ENCODE measurements around the genes ABLIM2 and USP17L11.

- PRO-cap: no peak
These were observed 84.2 kb downstream of the SORCS2 start for GRCh38 chr4:7276547-7276896.

- PRO-cap: no peak
These were observed 102.9 kb downstream of the SORCS2 start for GRCh38 chr4:7295110-7295678.

DNA sequence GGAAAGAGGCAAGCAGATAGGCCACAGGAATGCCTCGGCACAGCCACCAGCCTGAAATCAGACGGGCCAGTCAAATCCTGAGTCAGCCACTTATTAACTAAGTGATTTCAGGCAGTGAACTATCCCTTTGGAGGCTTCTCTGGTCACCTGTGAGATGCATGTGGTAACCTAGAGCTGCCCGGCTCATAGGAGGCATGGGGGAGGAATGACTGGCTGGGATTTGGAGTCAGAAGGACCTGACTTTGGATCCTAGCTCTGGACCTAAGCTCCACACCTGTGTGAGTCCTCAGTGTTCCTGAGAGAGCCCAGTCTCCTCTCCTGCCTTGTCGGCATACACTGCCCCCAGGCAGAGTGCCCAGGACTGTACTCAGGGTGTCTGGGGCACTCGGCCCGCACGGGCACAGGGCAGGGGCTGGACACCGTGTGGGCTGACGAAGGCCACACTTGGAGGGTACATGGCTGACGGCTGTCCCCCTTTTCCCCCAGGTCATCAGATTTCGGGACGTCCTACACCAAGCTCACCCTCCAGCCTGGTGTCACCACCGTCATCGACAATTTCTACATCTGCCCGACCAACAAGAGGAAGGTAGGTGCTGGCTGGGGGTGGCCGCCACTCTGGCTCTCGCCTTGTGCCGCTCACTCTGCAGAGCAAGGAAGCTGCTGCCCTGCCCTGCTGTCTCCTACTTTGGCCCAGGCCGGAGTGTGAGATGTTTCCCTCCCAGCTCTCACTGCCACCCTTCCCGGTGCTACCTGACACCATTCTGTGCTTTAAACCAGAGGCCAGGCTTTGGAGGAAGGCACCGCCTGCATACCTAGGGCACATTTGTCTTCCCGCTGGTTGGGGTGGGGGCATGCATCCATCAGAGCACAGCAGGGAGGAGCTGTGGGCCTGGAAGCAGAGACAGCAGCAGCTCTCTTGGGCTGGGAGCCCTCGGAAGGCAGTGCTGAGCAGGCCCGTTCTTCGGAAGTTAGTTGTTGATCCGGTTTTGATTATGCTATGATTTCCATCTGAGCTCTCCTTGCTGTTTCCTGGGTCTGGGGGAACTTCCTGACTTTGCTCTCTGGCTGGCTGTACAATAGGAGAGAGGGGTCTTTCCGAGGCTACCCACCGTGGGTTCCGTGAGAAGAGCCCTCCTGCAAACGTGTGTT lies 96.7 kb upstream of the PSAPL1 start:
- PRO-cap: no peak

- PRO-cap: no peak
These were observed 211.8 kb upstream of the PSAPL1 start for GRCh38 chr4:7646231-7647265.

DNA sequence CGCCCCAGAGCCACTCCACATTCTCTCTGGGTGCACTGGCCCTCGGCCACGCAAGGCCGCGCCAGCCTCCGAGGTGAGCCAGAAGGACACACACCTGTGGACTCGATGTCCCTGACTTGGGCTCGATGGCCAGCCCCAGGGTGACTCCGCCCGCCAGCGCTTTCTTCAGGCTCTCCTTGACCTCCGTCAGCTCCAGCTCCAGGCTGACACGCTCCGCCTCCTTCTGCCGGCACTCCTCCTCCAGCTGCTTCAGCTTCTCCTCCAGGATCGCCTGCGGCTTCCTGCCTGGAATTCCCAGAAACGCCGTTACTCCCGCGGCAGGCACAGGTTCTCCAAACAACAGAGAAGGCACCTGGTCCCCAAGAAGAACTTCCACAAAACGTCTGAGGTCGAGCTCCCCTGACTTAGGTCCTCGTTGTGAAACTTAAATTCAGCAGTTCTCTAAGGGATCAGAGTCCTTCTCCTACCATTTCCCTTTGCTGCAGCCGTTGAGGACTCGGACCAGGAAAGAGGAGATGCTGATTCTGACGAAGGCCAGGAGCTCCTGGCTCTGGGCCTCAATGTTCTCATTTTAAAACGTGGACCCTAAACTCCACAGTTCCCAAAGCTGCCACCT lies 166.8 kb downstream of the AFAP1 start:
- PRO-cap: no peak

- PRO-cap: no peak
These were observed 121.5 kb downstream of the AFAP1 start for GRCh38 chr4:7818018-7818668.

DNA sequence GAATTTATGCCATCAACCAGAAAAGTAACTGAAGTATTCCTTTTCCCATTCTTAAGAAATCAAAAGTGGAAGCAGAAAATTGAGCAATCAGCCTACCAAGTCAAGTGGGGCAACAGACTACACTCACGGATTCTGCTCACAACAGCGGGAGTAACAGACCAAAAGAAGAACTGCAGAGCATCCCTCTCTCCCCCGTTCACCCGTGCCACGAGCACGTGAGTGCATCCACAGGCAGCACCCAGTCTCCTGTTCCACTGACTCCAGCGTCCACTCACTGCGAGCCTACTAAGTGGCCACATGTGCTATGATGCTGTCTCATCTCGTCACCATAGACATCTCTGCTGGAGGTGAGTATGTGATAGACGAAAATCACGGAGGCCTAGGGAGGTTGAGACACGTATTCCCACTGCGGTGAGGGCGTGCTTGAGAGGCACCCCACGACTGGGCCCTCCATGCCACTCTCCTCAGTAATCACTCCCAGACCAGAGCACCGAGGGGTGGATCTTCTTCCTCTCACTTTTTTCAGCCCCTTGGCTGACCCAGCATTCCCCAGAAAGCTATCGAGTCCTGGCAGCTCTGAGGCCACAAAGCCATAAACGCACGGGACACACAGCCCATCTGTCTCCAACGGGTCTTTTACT lies 29.1 kb downstream of the AFAP1 start:
- PRO-cap: no peak

DNA sequence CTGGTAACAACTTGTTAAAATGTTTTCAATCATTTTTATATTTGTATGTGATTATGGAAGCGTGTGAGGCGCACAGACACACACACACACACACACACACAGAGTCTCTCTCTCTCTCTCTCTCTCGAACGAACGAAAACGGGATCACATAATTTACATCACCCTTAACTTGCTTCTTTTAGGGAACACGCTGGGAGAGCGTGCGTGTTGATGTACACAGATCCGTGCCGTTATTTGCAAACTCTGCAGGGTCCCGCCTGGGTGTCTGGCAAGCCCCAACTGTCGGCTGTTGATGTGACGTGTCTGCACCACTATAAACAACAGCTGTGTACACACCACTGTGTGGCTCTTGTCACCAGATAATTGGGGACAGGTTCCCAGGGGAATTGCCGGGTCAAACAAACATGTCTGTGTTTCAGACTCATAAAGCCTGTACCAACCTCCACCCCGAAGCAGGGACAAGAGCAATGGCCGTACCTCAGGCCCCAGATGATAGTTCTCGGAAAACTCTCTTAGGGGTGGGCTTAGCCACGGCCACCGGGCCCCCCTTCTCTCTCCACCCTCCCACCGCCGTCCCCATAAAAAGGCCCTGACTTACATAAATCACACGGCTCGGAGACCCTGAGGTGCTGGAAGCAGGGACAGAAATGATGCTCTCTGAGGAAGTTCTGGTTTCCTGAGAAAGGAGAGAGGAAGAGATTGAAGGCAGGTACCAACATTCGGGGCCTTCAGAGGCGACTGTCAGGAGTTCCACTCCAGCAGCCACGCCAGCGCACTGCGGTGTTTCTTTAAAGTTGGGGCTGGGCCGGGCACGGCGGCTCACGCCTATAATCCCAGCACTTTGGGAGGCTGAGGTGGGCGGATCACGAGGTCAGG lies 105.1 kb upstream of the AFAP1 start:
- PRO-cap: no peak

GRCh38 chr4:8113618-8114718 lies 44.6 kb downstream of the ABLIM2 start:
- PRO-cap: no peak

DNA sequence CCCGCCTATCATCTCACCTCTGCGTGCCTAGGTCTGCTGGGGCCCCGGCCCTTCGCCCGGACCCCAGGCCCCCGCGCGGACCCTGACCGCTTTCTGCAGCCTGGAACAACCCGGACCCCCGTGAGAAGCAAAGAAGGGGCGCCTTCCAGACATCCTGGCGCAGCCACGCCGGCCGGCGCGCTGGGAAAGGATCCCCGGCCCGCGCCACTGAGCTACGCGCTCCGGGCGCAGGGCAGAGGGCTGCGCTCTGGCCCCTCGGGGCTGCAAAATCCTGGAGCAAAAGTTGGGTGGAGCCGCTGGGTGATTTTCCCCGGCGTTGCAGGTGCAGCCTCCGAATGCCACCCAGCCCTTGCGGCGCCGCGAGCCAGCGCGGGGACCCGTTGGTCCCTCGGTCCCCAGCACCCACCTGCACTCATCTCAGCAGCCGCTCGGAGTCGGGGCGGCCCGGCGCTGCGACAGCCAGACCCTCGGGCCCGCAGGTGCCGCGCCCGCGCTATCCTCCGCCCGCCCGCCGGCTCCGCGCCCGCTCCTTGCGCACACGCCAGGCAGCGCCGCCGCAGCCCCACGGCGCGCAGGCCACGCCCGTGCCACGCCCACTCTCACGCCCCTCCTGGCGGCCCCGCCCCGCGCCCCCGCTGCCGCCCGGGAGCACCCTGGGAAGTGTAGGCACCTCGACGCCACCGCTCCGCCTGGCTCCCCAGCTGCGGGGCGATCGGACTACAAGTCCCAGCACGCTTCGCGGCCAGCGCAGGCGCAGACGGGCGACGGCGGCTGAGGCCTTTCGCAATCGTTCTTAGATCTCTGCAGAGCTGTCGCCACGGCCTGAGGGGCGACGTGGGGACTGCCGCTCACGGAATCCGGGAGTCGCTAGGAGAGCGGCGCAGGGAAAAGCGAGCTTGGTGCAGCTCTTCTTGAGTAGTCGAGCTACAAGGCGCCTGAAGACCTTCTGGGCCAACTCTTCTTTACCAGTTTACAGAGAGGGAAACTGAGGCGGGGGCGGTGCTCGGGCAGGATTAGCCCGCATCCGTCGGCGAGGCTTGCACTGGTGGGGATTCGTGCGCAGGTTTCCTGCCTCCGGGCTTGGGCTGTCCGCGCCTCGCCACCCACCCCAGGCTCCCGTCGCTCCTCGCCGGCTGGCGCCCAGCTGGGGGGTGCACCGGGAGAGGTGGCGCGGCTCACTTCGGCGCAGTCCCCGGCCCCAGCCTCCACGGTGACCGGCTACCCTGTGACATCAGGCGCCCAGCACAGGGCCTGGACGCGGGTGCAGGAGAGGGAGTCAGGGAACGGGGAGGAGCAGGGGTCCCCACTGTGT lies at the start of gene ABLIM2:
ABLIM2 (minus strand) TSS at position 540 of the 1,312 bp plus-strand sequence.
- PRO-cap: bidirectional peak, plus-strand start at position 825 of the sequence, minus-strand start at position 521 of the sequence

- PRO-cap: no peak
These were observed 7.1 kb upstream of the ABLIM2 start for GRCh38 chr4:8165755-8165978.

- PRO-cap: no peak
These were observed 9.8 kb downstream of the SH3TC1 start for GRCh38 chr4:8208709-8209540.

DNA sequence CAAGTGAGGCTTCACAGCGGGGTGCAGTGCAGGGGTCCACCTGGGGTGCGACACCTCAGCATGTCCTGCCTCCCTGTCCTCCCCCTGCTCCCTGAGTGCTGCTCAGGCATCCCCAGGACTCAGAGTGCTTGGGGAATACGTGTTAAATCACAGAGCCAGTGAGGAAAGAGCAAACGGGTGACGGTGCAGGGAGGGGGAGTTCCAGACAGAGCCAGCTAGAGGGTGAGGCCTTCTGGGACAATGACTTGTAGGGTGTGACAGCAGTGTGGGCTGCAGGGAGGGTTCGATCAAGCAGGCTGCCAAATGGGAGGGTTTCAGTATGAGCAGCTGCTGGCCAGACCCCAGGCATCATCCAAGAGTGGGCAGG lies 13.7 kb upstream of the HTRA3 start:
- PRO-cap: no peak

- PRO-cap: no peak
These were observed 46.1 kb downstream of the HTRA3 start for GRCh38 chr4:8315493-8316265.

DNA sequence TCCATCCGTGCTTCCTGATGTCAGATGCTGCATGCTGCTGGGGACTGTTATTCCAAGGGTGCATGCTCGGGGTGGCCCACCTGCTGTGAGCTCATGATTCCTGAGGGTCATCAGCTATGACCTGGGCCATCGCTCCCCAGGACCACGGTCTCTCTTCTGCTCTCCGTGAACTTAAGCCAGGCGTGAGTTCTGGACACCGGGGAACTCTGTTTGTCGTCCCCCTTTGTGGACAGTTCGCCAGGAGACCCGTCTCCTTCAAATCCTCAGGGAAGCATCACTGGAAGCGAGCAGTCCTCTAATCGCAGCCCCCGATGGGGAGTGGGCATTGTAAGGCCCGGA lies 41.6 kb downstream of the ACOX3 start:
- PRO-cap: no peak

DNA sequence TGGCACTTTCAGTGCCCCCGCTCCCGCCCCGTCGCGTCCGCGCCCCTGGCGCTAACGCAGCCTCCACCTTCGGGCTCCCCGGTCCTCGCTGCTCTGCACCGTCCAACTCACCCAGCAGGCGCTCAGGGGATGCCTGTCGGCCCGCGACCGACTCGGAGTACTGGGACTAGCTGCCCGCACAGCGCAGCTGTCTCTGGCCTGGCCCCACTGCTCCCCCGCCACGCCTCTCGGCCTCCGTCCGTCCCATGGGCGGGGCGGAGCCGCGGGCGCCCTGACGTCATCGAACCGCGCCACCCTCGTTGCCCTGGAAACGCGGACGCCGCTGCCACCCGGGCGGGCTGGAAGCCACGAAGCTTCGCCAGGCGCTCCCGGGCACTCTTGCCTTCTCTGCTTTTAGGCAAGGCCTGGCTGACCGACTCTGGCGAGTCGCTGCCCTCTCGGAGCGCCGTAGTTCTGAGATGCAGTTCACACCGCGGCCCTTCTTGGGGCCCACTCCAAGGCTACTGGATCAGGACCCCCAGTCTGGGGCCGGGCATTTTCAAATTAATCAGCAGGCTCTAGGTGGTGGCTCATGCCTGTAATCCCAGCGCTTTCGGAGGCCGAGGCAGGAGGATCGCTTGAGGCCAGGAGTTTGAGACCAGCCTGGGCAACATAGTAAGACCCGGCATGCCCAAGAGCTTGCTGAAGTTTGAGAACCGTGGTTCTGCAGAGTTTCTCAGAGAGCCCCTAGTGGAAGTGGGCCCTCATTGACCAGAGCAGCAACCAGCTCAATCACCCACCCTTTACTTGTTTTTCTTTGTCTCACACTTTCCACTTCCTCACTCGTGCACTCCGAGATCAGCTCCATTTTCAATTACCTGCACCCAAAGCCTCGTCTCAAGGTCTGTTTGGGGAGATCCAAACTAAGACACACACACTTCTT lies 12.0 kb downstream of the ACOX3 start:
- PRO-cap: unidirectional peak, minus-strand start at position 209 of the sequence

DNA sequence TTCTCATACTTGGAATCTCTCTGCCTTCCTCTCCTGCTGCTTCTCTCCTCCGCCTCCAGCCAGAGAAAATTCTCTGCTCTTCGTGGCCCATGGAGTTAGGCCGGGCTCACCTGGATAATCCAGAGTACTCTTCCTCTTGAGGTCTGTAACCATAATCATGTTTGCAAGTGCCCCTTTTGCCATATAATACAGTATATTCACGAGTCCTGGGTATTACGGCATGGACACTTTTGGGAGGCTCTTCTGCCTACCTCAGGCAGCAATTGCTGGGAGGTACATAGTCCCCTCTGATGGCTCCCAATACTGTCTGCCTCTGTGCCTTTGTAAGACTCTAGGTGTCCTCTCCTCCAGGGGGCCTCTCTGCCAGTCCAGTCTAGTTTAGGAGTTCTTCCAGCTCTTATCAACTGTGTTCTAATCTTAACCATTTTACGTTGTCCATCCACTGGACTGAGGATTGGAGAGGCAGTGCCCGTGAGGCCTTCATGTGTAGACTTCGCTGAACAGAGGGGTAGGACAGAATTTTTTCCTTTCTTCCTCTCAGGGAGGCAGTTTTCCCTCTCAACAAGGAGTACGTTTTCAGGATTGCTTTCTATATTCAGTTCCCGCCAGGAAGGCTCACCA lies 2.3 kb downstream of the TRMT44 start:
- PRO-cap: no peak

- PRO-cap: no peak
These were observed 128.9 kb upstream of the HMX1 start for GRCh38 chr4:9000595-9000883.

GRCh38 chr4:9151966-9152985 lies 17.9 kb upstream of the FAM90A26 start:
- PRO-cap: unidirectional peak, minus-strand start at chr4:9152567

DNA sequence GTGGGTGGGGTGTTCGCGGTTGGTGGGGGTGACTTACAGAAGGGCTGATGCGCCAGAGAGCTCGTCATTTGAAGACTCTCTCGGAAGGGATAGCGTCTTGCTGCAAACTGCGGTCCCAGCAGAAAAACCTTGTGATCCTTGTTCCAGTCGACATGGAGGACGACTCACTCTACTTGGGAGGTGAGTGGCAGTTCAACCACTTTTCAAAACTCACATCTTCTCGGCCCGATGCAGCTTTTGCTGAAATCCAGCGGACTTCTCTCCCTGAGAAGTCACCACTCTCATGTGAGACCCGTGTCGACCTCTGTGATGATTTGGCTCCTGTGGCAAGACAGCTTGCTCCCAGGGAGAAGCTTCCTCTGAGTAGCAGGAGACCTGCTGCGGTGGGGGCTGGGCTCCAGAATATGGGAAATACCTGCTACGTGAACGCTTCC lies at the start of gene USP17L11:
USP17L11 (plus strand) TSS at position 153 of the 434 bp plus-strand sequence.
- PRO-cap: no peak

All from ascending aorta (tissue), 1 donor.